ENCODE data around the genes FCN2, PAEP and LCN9.

GRCh38 chr9:134408787-134409774, 82.8 kb downstream of the RXRA start:
- PRO-cap, result bidirectional peak, plus-strand start at chr9:134409632, minus-strand start at chr9:134409515

DNA sequence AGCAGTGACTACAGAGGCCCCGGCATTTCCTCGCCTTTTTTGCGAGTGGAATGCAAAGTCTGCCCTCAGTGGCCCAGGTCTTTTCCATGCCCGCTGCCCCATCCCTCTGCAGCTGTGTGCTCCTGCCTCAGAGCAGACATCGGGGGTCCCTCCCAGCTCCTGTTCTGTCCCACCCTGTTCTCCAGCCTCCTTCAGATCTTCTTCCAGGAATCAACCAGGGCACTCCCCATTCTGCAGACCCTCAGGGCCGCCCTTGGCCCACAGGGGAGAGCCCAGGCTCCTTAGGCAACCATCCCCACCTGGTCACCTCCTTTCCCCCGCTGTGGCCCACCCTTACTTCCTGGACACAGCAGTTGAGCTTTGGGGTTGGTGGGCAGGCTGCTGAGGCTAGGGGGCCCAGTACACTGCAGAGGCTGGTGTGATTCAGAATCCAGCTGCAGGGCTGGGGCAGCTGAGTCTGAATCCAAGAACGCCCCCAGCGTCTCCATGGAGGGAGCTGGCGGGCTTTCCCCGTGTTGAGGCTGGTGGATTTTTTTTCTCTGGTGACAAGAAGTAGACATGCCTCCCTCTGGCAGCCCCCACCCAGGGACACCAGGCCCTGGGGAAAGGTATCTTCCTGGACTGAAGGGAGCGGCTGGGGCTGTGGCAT, 104.7 kb downstream of the RXRA start:
- PRO-cap, result no peak

DNA sequence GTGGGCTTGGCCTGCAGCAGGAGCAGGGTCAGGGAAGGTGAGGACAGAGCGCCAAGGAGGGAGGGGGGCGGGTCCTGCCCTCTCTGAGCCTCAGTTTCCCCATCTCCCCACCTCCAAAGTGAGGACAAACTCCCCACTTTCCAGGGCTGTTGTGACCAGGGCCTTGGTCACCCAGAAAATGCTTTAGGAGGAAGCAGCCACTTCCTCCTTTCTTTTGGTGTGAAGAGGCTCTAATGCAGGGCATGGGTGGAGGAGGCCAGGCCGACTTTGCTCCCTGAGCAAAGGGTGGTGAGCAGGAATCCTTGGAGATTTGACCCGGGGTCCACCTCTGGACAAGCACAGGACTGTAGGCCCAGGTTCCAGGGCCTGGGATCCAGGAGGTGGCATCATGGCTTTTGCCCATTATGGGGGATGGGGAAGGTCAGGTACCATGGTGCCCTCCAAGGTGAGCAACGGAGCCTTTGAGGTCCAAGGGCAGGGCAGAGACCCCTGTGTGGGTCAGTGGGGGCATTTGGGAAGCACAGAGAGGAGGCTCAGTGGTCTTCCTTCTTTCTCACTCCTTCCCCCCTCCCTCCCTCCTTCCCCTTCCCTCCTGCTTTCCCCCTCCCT, 117.6 kb downstream of the RXRA start:
- PRO-cap, result no peak

GRCh38 chr9:134468848-134469522, 142.7 kb downstream of the RXRA start:
- PRO-cap, result no peak

DNA sequence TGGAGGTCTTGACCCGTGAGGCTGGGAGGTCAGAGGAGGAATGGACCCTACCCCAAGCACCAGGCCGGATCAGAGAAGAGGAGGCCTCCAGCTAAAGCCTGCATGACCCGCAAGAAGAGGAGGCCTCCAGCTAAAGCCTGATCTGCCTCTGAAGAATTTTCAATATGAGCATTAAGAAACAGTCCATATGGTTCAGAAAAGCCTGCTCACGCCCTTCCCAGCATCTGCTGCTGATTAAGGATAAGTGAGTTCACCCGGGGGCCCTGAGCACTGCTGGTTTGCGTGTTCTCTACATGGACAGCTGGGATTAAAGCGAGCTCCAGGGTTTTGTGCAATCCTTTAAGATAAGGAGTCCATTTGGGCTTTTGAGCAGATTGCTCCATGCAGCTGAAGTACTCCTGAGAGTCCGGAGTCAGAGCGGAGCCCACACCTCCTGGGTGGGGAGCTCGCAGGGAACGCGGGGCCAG, 149.4 kb upstream of the COL5A1 start:
- PRO-cap, result no peak

- PRO-cap, result no peak
Measured at GRCh38 chr9:134546319-134546955, 95.2 kb upstream of the COL5A1 start.

GRCh38 chr9:134712779-134713520, 71.3 kb downstream of the COL5A1 start:
- PRO-cap, result no peak

DNA sequence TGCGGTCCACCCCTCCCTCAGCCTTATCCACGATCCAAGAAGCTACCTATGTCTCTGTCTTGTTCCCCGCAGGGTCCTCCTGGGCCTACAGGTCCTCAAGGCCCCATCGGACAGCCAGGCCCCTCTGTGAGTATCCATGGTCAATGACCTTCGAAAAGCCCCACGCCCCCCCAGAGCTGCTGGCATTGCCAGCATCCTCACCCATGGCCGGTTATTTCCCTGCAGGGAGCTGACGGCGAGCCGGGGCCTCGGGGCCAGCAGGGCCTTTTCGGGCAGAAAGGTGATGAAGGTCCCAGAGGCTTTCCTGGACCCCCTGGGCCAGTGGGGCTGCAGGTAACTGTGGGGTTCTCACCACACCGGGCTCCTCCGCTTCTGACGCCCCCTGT, 69.3 kb upstream of the FCN2 start:
- PRO-cap, result no peak

GRCh38 chr9:134827708-134828883, 52.5 kb upstream of the FCN2 start:
- PRO-cap, result no peak

DNA sequence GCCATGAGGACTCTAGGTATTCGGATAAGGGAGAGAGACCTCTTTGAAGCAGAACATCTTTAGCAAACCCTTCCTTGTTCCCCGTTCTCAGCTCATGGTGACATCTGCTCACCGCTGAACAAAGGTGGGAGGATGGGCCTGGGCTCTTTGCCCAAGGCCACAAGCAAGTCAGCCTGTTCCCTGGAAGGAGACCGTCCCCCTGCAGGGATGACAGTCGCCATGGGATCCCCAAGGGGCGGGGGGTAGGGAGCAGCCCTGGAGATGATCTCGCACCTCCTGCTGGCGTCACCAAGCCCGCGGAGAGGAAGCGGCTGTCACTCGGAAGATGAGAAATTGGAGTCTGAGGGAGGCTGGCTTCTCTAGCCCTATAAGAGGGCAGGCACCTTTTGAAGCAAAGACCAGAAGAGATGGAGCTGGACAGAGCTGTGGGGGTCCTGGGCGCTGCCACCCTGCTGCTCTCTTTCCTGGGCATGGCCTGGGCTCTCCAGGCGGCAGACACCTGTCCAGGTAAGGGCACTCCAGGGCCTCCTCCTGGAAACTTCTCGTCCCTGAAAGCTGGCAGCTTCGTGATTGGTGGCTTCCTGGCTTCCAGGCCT, at the start of gene FCN2:
TSS of gene FCN2 (plus strand) at position 396 of the 596 bp plus-strand sequence.
- PRO-cap, result no peak

DNA sequence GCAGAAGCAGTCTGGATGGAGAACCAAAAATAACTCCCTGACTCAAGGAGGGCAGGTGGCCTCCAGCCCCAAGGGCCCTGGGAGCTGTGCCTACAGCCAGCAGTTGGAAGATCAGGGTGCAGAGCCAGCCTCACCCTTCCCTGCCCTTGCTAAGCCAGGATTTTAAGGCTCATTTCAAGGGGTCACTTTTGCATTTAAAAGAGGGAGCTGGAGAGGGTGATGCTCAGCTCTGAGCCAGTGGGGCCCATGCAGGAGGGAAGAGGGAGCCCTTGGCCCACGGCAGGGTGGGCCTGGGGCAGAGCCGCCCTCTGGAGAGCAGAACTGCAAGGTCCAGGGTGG, 15.8 kb downstream of the OLFM1 start:
- PRO-cap, result no peak

DNA sequence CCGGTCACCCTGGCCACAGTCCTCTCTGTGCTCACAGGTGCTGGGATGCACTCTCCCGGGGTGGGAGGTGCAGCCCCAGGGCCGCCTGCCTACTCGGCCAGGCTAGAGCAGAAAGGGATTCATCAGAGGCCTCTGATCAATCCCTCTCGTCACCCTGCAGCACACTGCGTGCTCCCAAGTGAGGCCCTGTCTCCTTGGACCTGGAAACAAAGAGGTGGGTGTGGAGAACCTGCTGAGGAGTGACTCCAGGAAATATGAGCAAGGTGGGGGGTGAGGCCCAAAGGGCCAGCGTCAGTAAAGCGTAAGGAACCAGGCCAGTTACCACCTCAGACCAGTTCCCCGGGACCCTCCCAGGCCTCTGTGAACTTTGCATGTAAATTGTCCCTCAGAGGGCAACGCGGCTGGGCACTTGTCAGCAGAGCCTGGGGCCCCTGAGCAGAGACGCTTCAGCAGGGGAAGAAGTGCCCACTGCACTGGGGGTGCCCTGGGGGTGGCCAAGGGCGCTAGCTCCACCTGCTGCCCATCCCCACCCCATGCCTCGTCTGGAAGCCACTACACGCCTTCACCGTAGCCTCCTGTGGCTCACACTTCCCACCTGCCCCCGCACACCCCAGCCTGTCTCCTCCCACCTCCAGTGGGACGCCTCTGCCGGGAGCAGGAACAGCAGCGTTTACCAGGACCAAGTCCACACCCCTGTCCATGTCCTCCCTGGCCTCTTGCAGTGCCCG, 168.0 kb downstream of the OLFM1 start:
- PRO-cap, result no peak

- PRO-cap, result no peak
Measured at GRCh38 chr9:135306673-135307305, 172.8 kb upstream of the PPP1R26 start.

- PRO-cap, result no peak
Measured at GRCh38 chr9:135382231-135382482, 97.4 kb upstream of the PPP1R26 start.

DNA sequence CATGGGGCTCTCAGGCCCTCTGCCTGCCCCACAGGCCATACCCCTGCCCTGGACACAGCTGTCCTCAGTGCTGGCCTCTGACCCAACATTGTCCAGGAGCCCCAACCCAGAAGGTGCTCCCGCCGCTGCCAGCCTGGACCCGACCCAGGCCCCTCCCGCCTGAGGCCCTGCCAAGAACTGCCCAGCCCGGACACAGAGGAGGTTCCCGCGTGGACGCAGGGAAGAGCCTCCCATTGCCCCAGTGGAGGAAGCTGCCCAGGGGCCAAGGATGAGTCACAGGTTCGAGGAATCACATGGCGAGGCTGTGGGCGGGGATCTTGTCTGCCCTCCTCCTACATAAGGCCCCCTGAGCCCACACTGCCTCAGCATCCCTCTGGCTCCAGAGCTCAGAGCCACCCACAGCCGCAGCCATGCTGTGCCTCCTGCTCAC, at the start of gene PAEP:
TSS of gene PAEP (plus strand) at position 365 of the 430 bp plus-strand sequence.
- PRO-cap, result no peak

DNA sequence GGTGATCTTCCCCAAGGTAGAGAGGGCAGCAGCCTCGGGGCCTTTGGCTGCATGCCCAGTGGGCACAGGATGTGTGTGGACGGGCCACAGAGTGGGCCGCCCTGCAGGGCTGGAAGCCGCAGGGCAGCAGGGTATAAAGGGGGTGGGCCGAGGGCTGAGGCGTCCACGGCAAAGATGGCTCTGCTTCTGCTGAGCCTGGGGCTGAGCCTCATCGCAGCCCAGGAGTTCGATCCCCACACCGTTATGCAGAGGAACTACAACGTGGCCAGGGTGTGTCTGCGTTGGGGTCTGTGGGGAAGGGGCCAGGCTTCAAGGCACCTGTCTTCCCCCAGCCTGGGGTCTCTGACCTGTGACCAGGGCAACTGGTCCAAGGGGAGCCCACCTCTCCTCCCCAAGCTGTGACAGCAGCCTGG, at the start of gene LCN9:
TSS of gene LCN9 (plus strand) at position 162 of the 413 bp plus-strand sequence.
- PRO-cap, result no peak

DNA sequence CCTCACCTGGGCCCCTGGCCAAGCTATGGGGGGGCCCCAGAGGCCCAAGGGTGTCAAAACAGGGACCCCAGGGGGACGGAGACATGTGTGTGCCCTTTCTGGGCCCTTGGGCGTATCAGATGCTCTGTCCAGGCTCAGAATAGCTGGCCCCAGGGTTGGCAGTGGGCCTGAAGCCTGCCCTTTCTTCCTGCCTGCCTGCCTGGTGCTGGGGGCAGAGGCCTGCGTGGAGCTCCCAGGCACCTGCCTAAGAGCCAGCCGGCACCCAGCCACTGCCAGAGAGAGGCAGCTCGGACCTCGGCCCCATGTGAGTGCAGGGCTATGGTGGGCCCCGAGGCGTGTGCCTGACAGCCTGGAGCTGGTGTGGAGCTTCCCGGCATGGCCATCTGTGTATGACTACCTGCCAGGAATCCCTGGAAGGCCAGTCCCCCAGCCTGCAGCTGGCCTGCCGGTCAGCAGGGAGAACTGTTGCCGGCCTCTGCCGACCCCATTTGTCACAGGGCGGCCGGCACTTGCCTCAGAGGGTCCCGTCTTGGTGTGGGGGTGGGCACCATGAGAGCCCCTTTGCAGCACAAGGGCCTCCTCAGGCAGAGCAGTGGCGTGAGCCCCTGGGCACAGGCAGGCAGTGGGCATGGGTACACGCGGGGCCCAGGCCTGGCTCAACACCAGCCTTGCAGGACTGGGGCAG, 42.0 kb downstream of the KCNT1 start:
- PRO-cap, result no peak

DNA sequence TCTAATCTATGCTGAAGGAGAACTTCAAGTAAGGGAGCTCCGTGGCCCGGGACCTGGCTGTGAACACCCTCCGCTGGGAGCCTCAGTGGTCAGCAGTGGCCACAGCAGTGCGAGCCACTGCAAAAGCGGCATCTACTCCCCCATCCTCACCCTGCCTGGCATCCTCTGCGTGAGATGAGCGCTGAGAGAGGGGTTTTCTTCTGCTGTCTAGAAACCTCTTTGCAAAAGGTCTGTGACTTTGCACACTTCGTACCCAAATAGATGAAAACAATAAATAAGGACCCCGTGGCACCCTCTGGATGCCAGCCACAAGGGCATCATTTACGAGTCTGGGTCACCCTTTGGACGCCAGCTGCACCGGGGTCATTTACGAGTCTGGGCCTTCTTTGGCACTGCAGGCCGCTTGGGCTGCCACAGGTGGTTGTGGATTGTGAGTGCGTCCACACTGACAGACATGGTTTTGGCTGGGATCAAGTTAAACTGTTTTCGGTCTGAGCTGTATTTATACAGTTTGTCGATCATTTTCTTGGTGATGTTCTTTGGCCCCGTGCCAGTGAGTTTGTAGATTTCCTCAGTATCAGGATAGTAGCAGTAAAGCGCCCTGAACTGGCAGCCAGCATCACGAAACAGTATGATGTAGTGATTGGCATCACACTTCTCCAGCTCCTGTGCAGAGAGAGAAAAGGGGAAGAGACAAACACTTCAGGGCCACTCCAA, 96.2 kb downstream of the CAMSAP1 start:
- PRO-cap, result no peak

DNA sequence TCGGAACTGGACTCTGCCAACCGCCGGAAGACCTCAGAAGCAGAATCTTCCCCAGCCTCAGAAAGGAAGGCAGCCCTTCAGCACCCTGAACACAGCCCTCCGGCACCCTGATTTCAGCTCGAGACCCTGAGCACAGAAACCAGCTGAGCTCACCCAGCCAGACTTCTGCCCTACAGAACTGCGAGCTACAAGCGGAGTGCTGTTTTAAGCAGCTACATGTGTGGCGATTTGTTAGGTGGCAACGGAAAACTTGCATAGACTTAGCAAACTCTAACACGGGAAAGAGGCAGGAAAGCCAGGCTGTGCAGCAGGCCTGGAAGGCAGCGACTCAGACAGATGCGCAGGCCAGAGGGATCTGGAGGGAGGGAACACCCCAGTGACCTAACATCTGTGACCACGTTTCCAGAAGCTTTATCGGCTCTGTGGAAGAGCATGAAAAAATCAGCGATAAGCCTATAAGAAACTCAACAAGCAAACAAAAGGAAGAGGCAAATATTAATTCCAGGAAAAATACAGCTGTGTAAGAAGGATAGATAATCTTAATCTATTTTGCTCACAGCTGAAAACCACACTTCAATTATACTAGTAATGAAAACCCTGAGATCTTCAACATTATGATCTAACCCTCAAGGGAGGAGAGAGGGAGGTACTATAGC, 11.0 kb downstream of the UBAC1 start:
- PRO-cap, result no peak

- PRO-cap, result bidirectional peak, plus-strand start at chr9:135992877, minus-strand start at chr9:135992793; bidirectional peak, plus-strand start at chr9:135993241, minus-strand start at chr9:135993039
Measured at GRCh38 chr9:135992505-135993500, 31.6 kb upstream of the UBAC1 start.